ENCODE measurements around a stretch of chr3.

- PRO-cap, 4 experiments = no peak in any of the 4 experiments
- RAMPAGE, long total RNA, 2 experiments = no peak in any of the 2 experiments
Observed at GRCh38 chr3:62191303-62191810, 127.5 kb upstream of the C3orf14 start.

GRCh38 chr3:62370368-62370883, 2.9 kb downstream of the FEZF2 start:
- PRO-cap, 4 experiments = no peak in any of the 4 experiments
- RAMPAGE, long total RNA, 2 experiments = no peak in any of the 2 experiments

DNA sequence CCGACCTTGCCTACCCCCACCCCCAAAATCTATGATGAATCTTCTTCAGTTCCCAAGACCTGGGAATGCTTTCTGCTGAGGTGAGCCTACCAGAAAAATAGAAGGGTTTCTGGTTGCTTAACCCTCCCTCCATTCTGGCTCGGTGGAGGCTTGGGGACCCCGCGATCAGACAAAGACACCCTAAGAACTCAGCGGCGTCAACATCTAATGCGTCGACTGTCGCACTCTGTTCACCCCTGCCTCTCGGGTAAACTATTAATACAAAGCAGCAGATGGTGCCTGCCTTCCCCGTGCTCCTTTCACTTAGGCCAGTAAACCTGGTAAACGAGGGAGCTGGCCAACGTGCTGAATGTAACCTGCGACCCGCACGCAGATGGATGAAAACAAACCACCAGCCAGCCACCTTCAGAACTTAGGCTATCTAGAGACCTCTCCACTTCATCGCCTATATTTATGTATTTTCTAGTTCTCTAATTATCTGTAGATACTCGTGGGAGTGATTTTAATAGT, 800 bp upstream of the CADPS start:
- PRO-cap, 4 experiments = no peak in any of the 4 experiments
- RAMPAGE, long total RNA, 2 experiments = no peak in any of the 2 experiments

- PRO-cap, 4 experiments = no peak in any of the 4 experiments
- RAMPAGE, long total RNA, 2 experiments = no peak in any of the 2 experiments
Observed at GRCh38 chr3:63862938-63863681, 495 bp downstream of the THOC7 start.

GRCh38 chr3:63910849-63911439, 47.3 kb downstream of the ATXN7 start:
- PRO-cap, 4 experiments = no peak in any of the 4 experiments
- RAMPAGE, long total RNA, 2 experiments = no peak in any of the 2 experiments

DNA sequence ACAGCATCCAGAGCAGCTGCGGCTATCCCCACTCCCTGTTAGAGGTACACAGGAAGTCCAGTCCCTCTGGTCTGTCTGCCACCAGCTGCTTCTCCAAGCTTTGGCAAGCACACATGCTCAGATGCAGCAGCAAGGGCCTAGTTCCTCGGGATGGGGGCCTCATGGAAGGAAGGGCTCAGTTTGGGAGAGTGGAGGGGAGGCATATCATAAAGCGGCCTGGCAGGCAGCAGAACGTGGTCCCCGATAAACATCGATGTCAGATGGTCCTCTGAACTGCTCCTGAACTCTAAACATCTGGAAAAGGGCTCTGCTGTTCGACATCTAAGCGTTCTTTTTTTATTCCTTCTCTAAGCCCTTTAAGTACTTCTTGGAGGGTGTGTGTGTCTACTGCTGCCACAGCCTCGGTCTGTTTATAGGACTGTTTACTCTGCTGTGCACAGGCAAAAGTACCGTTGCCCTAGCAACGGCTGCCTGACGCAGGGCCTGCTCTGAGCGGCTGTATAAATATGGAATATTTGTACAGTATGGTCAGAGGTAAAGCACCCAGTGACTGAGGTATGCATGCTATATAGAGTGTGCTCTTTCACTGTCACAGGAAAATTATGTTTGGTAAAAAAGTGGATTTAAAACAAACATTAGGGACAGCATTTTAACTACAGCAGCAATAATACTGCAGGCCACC, 74.5 kb downstream of the PRICKLE2 start:
- PRO-cap, 4 experiments = no peak in any of the 4 experiments
- RAMPAGE, long total RNA, 2 experiments = no peak in any of the 2 experiments

- PRO-cap, 4 experiments = no peak in any of the 4 experiments
- RAMPAGE, long total RNA, 2 experiments = no peak in any of the 2 experiments
Observed at GRCh38 chr3:64187541-64188157, 37.6 kb downstream of the PRICKLE2 start.

DNA sequence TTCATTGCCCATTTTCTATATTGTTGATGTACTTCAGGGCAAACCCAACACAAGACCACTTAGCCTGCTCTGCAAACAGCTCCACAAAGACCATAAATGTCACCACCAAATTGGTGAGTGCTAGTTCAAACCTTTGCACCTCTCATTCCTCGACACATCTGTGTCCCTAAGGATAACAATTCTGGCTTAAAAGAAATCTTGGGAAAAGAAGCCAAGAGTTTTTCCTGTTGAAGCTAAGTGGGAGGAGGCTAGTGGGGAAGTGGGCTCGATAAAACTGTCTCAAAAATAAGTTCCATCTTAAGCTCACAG, 40.3 kb upstream of the PRICKLE2 start:
- PRO-cap, 4 experiments = peak in 1 of 4 experiments; most common minus-strand start position 160 of the sequence (in 1)
- RAMPAGE, long total RNA, 2 experiments = no peak in any of the 2 experiments

DNA sequence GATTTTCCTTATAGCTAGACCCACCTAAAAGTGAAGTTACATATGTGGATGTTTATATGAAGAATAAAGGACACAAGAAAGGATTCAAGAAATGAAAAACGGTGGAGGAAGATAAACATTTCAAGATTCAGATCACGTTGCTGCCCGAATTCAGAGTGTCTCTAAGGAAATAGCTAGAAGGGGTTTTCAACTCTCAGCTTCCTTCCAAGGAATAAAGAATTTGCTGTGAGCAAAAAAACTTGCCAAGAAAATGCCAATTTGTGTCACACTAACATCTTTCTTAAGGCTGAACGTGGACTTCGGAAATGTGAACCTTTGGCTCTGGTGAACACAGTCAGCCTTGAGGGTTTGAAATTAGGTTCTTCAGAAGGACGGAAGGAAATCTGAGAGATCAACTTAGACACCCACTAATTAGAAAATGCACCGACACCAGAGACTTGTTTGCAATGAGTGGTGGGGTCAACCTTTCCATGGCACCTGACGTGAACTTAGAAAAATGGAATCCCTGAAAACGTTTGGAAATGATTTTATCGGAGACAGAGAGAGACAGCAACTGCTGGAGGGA, 269.2 kb upstream of the ADAMTS9 start:
- PRO-cap, 4 experiments = no peak in any of the 4 experiments
- RAMPAGE, long total RNA, 2 experiments = no peak in any of the 2 experiments

- PRO-cap, 4 experiments = peak in 1 of 4 experiments; most common plus-strand start chr3:64992972 (in 1)
- RAMPAGE, long total RNA, 2 experiments = no peak in any of the 2 experiments
Observed at GRCh38 chr3:64992575-64993290, 304.9 kb upstream of the ADAMTS9 start.

- PRO-cap, 4 experiments = peak in 4 of 4 experiments; most common plus-strand start chr3:66039396 (in 4); most common minus-strand start chr3:66039249 (in 4)
- RAMPAGE, long total RNA, 2 experiments = no peak in any of the 2 experiments
Observed at GRCh38 chr3:66039152-66039501, 409 bp upstream of the MAGI1 start.

DNA sequence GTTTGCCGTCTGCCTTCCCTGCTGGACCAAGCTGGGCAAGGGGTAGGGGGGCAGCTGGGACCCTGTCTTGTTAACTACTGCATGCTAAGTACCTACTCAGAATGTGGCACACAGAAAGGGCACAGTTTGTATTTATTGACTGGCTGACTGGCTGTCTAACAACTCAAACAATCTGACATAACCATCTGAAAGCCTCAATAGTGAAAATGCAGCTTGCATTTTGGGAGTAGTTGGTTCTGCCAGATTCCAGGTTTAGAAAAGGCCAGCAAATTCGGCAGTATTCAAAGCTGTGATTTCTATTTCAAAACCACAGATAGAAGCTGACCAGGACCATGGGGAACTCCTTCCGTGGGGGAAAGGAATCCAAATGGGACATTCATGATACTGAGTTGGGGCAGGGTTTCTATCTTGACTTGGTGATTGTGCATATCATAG, 16.7 kb upstream of the MAGI1 start:
- PRO-cap, 4 experiments = peak in 3 of 4 experiments; most common plus-strand start position 312 of the sequence (in 3); most common minus-strand start position 108 of the sequence (in 1)
- RAMPAGE, long total RNA, 2 experiments = no peak in any of the 2 experiments

GRCh38 chr3:66377696-66378370, 123.0 kb downstream of the LRIG1 start:
- PRO-cap, 4 experiments = no peak in any of the 4 experiments
- RAMPAGE, long total RNA, 2 experiments = no peak in any of the 2 experiments

DNA sequence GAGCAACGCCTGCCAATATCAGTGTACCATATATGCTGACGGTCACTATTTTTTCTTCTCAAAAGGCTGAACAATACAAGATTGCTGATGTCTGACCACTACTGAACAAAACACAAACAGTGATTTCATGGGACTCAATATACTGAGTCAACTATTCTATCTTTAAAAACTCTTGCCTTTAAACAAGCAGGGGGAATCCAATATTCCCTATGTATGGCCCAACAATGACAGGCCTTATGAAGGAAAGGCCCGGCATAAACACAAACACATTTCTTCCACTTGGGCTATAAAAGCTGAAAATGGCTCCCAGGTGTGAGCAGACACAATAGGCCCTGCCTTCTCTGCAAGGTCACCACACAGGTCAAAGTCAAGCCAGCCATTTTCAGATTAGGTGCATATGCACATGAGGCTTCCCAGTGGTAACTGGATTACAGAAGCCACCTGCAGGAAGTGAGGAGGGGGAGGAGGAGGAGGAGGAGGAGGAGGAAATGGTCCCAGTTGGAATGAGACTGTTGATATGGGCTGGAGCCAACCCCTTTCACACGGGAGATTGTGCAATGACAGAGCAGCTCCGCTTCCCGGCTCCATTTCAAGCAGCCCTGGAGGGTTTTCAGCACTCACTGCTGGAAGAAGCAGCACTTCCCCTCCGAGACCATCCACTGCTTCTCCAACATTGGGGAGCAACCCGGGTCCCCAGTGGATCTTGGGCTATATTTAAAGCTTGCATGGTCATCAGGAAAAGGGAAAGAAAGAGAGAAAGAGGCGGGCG, 58.6 kb downstream of the LRIG1 start:
- PRO-cap, 4 experiments = peak in 2 of 4 experiments; most common plus-strand start position 545 of the sequence (in 2)
- RAMPAGE, long total RNA, 2 experiments = no peak in any of the 2 experiments

GRCh38 chr3:66445028-66445764, 55.6 kb downstream of the LRIG1 start:
- PRO-cap, 4 experiments = no peak in any of the 4 experiments
- RAMPAGE, long total RNA, 2 experiments = no peak in any of the 2 experiments

DNA sequence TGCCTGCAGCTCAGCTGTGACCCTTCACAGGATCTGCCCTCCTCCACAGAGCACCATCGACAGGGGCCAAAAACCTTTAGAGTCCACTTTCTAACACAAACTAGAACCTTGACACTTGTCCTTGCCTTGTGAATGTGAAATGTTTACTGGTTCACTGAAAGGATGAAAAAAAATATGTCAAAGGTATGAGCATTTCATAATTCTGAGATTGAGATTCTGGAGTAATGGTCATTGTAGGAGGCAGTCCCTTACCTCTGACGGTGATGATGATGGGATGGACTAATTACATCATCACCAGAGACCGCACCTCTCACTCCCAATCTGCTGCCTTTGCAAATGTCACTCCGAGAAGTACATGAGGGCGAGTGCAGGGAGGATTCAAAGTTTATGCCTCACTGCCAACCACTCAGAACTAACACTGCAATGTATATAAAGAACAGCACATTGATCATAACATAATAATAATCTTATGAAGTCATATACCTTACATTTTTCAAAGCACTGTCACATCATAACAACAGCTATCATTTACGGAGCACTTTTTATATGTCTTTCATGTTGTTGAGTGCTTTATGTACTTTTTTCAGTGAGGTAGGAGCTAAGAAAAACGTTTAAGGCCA, 4.6 kb upstream of the LRIG1 start:
- PRO-cap, 4 experiments = peak in 3 of 4 experiments; most common plus-strand start position 347 of the sequence (in 3); most common minus-strand start position 323 of the sequence (in 1)
- RAMPAGE, long total RNA, 2 experiments = no peak in any of the 2 experiments

- PRO-cap, 4 experiments = no peak in any of the 4 experiments
- RAMPAGE, long total RNA, 2 experiments = no peak in any of the 2 experiments
Observed at GRCh38 chr3:66546305-66546746, 45.5 kb upstream of the LRIG1 start.

DNA sequence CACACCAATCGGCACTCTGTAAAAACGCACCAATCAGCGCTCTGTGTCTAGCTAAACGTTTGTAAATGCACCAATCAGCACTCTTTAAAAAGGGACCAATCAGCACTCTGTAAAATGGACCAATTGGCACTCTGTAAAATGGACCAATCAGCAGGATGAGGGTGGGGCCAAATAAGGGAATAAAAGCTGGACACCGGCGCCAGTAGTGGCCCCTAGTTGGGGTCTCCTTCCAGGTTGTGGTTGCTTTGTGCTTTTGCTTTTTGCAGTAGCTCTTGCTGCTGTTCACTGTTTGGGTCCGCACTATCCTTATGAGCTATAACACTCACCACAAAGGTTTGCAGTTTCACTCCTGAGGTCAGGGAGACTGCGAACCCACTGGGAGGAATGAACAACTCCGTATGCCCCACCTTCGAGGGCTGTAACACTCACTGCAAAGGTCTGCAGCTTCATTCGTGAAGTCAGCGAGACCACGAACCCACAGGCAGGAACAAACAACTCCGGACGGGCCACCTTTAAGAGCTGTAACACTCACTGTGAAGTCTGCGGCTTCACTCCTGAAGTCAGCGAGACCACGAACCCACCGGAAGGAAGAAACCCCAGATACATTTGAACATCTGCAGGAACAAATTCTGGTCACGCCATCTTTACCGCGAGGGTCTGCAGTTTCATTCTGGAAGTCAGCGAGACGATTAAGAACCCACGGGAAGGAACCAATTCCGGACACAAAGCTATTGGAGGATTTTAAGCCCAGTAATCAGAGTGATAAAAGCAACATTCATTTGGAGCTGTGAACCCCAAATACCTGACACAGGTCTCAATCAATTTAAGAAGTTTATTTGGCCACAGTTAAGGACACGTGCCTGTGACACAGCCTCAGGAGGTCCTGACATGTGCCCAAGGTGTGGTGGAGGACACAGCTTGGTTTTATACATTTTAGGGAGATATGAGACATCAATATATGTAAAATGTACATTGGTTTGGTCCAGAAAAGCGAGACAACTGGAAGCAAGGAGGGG, 1.3 kb upstream of the SUCLG2 start:
- PRO-cap, 4 experiments = peak in 1 of 4 experiments; most common plus-strand start position 209 of the sequence (in 1); most common minus-strand start position 308 of the sequence (in 1)
- RAMPAGE, long total RNA, 2 experiments = no peak in any of the 2 experiments

DNA sequence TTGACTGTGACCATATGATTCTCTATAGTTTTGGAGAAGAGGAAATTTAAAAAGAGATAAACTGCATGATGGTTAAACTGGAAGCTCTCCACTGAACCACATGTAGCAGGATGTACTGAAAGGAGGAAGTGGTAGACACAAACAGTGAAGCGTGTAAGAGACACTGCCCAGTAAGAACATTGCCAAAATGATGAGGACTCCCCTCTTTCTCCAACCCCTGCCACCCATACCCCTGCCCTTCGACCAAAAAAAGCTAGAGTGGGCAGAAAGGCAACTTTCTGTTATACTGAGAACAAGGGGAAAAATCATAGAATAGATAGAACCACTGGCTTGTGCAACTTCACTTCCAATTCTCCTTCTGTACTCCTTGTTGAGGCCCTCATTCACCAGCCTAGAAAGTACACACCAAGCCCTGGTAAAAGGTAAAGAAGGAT, 6.4 kb upstream of the TMF1 start:
- PRO-cap, 4 experiments = no peak in any of the 4 experiments
- RAMPAGE, long total RNA, 2 experiments = no peak in any of the 2 experiments

- PRO-cap, 4 experiments = no peak in any of the 4 experiments
- RAMPAGE, long total RNA, 2 experiments = no peak in any of the 2 experiments
Observed at GRCh38 chr3:69079767-69080172, 395 bp downstream of the UBA3 start.